ENCODE results near the gene TNP1.

GRCh38 chr2:216302998-216303569 lies 69.2 kb downstream of the MARCHF4 start:
- RRBS, result no CpG with 5 or more reads among the region's 2 CpGs

DNA sequence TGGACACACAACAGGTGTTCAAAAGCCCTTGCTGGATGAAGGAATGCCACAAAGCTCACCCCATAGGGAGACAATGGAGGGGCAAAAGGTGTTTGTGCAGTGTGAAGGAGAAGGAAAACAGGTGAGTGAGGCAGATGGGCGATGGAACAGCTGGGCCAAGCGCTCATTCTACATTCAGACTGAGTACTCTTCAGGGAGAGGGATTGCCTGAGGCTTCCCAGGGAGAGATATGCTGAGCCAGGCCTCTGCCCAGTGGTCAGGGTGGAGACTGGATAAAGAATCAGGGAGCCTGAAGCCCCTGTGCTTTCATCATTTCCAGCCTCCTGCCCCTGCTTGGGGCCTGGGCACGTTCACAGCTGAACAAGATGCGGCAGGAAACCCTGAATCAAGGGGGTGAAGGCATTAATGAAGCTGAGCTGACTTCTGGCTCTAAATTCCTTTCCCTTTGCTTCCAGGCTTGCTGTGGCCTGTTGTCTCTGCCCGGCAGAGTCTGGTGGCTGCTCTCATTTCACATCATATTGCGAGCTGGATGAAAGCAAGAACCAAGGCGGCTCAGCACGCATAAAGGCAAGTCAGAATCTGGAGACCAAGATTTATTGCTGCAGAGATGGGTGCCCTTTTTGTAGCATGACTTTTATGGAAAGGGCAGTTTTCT lies 34.9 kb downstream of the RPL37A start:
- RRBS, result no CpG with 5 or more reads among the region's 8 CpGs

DNA sequence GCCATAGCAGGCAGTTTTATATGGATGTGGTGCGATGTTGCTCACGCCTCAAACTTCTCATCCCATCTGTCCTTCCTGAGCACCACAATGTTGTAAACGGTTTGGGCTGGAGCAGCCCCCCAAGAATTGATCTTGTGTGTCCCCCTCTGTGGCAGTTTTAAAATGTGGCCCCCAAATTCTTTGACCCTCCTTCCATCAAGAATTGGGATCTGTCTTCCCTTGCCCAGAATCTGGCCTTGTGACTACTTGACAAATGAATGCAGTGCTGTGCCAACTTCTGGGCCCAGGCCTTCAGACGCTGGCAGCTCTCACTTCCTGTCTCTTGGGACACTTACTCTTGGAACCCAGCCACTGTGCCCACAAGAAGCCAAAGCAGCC lies 56.5 kb downstream of the RPL37A start:
- RRBS, result no CpG with 5 or more reads among the region's 4 CpGs

GRCh38 chr2:216571966-216572299 lies 61.3 kb upstream of the IGFBP2 start:
- RRBS, result no CpG with 5 or more reads among the region's 2 CpGs

- RRBS, result 1% methylated on average over 15 of the region's 80 CpGs
Measured at GRCh38 chr2:216633532-216634273, 483 bp downstream of the IGFBP2 start.

DNA sequence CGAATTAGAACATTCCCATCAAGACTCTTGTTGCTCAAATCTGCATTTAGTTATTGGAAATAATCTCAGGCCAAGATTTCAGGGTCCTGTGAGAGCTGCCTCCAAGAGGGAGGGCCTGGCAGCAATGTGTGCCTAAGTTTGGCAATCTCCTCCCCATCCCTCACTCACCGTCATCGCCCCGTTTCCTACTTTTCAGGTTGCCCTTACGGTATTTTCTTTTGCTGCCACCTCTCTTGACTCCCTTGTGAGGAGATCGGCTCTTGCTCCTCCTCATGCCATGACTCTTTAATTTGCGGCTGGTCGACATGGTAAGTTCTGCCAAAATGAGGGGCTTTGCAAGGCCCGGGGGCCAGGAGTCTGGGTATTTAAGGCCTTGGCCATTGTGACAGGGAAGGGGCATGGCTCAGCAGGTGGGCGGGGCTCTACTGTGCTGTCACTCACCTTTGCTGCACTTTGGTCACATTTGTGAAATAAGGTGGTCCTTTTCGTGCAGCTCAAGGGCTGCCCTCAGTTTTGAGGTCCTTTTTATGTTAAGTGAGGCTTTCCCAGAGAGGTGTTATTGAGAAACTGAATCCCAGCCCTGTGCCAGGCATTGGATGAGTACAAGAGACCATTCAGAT lies at the start of gene TNP1:
TSS of gene TNP1 (minus strand) at position 337 of the 620 bp plus-strand sequence.
- RRBS, result no CpG with 5 or more reads among the region's 11 CpGs

DNA sequence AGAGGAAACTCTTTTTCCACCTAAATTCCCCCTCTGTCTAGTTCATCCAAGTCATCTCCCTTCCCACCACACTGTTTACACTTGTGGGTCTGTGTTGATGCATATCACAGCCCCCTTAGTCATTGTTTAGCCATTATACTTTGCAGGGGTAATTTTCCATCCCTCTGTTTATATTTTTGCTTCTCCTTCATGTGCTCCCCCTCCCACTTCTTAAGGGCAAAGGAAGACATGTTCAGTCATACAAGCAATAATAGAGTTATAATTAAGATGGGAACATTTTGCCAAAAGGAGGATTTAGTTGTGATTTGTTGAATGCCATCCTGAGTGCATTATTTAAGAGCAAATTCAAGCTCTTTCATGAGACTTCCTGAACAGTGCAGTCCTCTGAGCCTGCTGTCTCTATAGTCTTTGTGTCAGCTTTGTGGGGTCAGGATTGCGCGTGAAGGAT lies 187.8 kb upstream of the TNP1 start:
- RRBS, result no CpG with 5 or more reads among the region's 2 CpGs

DNA sequence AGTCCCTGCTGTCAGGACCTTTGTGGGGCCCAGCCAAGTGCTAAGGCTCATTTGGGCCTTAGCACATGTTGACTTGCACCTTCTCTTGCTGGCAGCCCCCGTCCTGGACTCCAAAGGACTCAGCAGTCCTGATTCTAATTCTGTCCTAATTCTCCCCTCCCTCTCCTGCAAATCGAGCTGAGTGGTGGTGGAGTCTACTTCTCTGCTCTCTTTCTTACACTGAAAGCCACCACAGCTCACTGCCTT lies 215.4 kb upstream of the TNP1 start:
- RRBS, result no CpG with 5 or more reads among the region's 2 CpGs

- RRBS, result no CpG with 5 or more reads among the region's 7 CpGs
Measured at GRCh38 chr2:217653193-217653802, 349.5 kb downstream of the TNS1 start.

GRCh38 chr2:217804089-217804878 lies 198.5 kb downstream of the TNS1 start:
- RRBS, result 15% methylated on average over 1 of the region's 14 CpGs

GRCh38 chr2:217827254-217828323 lies 175.2 kb downstream of the TNS1 start:
- RRBS, result no CpG with 5 or more reads among the region's 17 CpGs

DNA sequence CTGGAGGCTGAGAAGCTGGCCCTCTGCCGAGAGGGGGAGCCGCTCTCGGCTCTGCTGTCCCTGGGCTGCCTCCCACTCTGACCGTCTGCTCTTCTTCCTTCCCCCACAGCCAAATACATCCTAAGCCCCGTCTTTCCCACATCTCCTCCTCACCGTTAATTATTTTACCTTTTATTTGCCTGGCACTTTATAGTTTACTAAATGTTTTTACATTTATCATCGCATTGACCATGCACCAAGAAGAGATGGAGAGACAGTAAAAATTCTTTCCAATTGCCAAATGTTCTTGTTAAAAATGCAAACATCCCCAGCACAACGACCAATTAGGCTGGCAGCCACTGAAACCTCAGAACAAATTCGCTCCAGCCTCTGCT lies 123.8 kb downstream of the TNS1 start:
- RRBS, result no CpG with 5 or more reads among the region's 9 CpGs

DNA sequence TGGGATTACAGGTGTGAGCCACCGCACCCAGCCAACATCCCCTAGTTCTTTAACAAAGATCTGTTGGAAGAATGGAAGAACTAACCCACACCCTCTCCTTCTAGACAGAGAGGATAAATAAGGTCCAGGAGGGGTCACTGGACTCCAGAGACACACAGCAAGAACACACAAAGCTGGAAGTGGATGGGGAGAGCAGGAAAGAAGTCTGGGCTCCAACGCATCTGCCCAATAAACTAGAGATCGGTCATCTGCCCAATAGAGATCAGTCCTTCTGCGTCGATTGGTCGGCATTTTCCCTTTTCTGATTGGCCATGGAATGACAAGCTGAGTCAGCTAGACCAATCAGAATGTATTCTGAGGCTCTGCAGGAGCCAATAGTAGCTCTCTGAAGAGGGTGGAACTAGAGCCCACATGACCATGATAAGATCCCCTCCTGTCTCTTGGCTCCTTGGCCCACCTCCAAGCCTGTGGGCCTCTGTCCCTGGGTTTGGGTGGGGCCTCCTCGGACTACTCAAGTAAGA lies 115.2 kb downstream of the TNS1 start:
- RRBS, result no CpG with 5 or more reads among the region's 7 CpGs

- RRBS, result 93% methylated on average over 2 of the region's 25 CpGs
Measured at GRCh38 chr2:217897661-217898881, 104.7 kb downstream of the TNS1 start.

GRCh38 chr2:217927564-217928111 lies 75.2 kb downstream of the TNS1 start:
- RRBS, result no CpG with 5 or more reads among the region's 2 CpGs

- RRBS, result 65% methylated on average over 3 of the region's 9 CpGs
Measured at GRCh38 chr2:217928112-217929290, 74.3 kb downstream of the TNS1 start.

GRCh38 chr2:217931091-217931750 lies 71.6 kb downstream of the TNS1 start:
- RRBS, result no CpG with 5 or more reads among the region's 8 CpGs

DNA sequence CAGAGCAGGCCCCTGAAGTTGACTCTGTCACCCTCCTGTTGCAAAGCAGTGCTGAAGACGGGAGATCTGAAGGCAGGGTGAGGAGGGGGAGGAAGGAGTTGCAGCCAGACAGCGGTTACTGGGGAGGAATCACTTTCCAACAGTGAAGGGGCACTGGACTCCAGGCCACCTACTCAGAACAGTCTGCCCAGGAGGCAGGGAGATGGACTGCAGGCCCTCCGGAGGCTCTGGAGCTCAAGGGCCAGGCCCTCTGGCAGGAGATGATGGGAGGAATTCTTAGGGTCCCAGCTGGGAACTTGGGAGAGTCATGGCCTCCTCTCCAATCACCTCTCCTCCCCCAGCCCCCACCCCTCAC lies 67.7 kb downstream of the TNS1 start:
- RRBS, result no CpG with 5 or more reads among the region's 3 CpGs

- RRBS, result no CpG with 5 or more reads among the region's 9 CpGs
Measured at GRCh38 chr2:217941980-217942800, 60.6 kb downstream of the TNS1 start.

GRCh38 chr2:217953653-217954073 lies 49.1 kb downstream of the TNS1 start:
- RRBS, result no CpG with 5 or more reads among the region's 5 CpGs

All from non-pigmented ciliary epithelial cell (primary cell).